Endometrial microvascular endothelial cells (primary cell): Measurements from ENCODE around the genes SMYD4 and HIC1.

GRCh38 chr17:1601173-1601687 lies 27.4 kb downstream of the SLC43A2 start:
- RAMPAGE, long total RNA = no peak

GRCh38 chr17:1617774-1618187 lies 10.9 kb downstream of the SLC43A2 start:
- RAMPAGE, long total RNA = no peak

DNA sequence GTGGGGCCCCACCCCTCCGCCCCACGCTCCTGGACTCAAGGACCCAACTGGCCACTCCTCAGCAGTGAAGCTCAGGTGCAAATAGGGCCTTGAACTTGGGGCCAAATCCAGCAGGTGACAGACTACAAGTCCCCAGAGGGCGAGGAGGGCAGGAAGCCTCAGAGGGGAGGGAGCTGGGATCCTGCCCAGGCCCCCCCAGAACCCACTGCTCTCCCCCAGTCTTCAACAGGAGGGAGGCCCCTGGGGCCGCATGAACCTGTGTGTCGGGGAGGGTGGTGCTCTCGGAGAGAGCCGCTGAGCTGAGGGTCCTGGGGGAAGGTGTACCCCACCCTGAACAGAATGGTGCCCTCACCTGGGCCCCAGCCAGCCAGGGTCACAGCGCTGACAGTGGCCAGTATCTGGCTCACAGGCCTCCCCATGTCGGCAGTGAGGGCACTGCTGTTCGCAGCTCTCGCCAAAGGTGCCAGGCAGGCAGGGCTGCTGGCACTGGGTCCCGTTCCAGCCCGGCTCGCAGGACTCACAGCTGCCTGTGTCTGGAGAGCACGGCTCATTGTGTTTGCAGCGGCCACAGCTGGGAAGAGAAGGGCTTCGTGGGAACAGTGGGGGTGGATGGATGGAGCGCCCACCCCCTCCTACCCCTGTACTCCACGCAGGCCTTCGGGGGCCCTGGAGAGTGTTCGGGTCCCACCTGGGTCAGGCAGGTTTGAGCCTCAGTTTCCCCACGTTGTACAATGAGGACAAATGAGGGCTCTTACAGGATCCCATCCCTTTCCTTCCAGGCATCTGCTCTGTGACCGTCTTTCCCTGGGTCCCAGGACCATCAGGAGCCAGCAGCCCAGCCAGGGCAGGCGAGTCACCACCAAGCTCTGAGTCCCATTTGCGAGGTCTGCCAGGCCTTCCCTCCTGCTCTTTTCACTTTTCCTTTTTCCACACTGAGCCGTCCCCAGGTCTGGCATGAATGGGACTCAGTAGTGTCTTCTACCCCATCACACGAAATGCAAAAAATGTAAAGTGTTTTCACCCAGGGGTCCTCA lies 5.1 kb downstream of the SCARF1 start:
- RAMPAGE, long total RNA = no peak

DNA sequence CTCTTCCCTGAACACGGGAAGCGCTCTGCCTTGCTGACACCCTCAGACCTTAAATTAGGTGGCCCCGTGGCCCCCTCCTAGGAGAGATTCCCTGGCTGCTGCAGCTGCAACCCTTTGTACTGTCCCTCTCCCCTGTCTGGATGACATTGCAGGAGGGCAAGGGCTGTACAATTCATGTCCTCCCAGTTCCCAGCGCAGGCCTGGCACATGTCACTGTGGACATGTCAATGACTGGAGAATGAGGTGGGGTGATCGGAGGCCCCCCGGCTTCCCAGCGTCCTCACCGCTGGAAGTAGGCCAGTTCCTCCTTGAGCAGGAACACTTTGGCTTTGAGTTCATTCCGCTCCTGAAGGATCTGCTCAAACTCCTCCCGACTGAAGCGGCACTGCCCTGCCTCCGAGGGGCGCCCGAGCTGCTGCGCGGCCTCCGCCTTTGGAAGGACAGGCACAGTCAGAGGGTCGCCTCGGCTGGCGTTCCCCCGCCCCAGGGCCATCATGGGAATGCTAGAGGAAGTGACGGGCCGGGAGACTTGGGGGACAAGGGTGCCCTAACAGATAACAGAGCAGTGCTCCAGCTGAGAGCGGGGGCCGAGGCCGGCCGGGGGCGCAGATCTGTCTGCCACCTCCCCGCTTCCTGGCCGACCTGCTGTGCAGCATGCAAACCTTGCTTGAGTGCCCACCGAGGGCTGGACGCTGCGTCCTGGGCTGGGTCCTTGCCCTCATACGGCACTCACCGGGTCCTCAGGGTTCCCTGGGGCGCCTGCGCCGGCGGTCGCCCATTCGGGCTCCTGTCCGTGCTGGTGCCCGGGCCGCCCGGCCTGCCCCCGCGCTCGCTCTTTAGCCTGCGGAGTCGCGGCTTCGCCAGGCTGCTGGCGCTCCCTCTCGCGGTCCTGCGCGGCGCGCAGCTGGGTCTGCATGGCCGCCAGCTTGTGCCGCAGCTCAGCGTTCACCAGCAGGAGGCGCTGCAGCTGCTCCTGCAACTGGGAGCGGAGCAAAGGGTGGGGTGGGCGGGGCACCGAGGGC lies 1.3 kb downstream of the RILP start:
- RAMPAGE, long total RNA = no peak

- RAMPAGE, long total RNA = no peak
Observed at GRCh38 chr17:1672857-1673655, 11.6 kb downstream of the PRPF8 start.

DNA sequence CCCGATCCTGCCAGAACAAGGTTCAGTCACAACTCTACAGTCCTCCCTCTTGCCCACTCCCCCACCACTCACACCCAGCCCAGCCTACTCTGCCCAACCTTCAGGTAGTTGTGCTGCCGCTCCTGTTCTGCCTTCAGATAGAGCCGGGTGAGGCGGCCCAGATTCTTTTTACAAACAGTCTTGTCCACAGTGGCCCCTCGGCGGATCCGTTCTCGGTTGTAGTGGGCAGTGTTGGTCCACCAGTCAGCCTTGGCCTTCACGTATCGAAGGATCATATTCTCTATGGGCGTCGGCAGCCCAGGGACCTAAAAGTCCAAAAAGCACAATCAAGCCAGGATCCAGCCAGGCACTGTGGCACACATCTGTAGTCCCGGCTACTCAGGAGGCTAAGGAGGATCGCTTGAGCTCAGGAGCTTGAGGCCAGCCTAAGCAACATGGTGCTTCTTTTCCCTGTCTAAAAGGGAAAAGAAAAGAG lies 8.2 kb downstream of the PRPF8 start:
- RAMPAGE, long total RNA = no peak

GRCh38 chr17:1681320-1682220 lies 3.1 kb downstream of the PRPF8 start:
- RAMPAGE, long total RNA = no peak

- RAMPAGE, long total RNA = no peak
Observed at GRCh38 chr17:1714028-1714812, 4.0 kb upstream of the TLCD2 start.

GRCh38 chr17:1714813-1715806 lies 4.9 kb upstream of the TLCD2 start:
- RAMPAGE, long total RNA = no peak

DNA sequence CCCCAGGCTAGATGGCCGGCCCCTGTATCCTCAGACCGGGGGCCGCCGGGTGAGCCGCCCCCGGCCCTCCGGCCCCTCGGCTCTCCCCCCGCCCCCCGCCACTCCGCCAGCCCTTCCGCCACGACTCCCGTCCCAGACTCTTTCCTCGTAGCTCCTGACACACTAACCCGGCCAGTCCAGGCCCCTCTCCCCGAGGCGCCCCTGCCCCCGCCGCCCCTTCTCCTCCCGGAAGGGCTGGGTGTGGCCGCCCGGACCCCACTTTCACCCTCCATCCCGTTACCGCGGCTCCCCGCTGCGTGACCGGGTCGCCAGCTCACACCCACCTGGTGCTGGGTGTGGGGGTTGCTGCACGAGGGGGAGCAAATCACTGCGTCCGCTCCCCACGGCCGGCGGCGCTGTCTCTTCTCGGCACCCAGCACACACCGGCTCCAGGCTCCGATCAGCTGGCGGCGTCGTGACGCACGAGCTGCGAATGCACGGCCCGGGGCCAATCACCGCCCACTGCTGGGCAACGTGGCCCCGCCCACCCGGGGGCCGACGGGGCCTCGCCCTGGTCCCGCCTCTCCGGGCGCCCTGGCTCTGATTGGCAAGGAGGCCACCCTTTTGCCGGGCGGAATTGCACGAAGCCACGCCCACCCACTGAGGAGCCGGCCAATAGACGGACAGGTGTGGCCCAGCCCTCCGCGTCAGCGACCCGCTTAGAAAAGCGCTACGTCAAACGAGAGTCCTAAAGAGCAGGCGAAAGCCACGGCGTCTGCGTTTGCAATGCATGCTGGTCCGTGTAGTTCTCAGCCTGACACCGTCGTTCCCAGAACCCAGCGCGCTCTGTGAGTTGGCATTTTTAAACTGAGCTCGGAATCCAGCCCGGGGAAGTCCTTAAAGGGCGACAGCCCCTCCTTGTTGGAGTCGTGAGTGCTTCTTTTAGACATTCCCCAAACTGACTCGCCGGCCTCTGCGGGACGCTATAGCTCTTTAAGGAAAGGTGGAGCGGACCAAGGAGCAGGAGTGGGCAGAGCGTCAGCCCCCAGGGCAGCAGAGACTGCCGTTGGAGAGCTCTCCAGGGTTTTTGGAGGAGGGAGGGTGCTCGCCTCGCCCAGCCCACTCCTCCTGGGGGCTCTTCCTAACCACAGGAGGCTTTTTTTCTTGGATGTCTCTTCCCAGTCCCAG lies 6.0 kb upstream of the TLCD2 start:
- RAMPAGE, long total RNA = start-site peak on the minus strand centred at position 416 of the sequence, 29 bp wide, 111 and 128 reads in 2 replicates

DNA sequence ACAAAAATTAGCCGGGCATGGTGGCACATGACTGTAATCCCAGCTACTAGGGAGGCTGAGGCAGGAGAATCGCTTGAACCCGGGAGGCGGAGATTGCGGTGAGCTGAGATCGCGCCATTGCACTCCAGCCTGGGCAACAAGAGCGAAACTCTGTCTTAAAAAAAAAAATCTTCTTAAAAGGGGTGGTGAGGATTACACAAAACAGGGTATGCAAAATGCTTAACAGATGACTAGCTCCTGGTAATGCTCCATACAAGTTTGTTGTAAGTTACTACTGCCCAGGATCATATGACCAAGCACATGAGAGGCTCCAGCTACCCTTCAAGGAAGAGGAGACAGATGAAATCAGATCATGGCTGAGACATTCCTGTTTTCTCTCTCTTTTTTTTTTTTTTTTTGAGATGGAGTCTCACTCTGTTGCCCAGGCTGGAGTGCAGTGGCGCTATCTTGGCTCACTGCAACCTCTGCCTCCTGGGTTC lies 2.5 kb upstream of the WDR81 start:
- RAMPAGE, long total RNA = no peak

DNA sequence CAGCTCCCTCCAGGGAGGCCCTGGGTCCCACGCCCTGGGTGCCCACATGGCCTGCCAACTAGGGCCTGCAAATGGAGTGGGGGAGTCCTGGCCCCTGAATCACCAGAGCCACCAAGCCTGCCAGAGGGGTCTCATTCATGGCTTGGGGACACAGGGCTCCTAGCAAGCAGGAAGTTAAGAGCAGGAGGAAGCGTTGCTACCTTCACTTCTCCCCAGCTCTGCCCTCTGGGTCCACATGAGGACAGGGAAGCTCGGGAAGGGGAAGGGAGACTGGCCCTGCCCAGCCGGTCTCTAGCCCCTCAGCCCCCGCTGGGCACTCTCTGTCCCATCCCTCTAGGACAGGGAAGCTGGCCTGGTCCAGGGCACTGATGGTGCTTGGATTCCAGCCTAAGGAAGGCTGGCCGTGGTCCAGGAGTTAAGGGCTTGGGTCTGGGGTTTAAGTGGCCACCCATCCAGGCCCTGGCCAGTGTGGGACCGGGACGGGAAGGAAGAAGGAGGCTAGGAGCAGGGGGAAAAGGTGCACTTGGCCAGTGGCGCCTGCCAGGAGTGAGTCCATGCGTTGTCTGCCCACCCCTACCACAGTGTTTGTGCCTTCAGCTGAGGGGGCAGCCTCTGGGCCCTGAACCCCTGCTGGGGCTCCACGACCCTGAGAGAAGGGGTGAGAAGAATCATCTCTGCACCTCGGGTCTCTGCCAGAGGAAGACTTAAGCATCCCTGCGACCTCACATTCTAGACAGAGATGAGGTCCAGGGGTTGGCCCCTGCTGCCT lies 4.7 kb upstream of the SERPINF2 start:
- RAMPAGE, long total RNA = no peak

GRCh38 chr17:1763664-1764048 lies 1.8 kb downstream of the SERPINF1 start:
- RAMPAGE, long total RNA = no peak

DNA sequence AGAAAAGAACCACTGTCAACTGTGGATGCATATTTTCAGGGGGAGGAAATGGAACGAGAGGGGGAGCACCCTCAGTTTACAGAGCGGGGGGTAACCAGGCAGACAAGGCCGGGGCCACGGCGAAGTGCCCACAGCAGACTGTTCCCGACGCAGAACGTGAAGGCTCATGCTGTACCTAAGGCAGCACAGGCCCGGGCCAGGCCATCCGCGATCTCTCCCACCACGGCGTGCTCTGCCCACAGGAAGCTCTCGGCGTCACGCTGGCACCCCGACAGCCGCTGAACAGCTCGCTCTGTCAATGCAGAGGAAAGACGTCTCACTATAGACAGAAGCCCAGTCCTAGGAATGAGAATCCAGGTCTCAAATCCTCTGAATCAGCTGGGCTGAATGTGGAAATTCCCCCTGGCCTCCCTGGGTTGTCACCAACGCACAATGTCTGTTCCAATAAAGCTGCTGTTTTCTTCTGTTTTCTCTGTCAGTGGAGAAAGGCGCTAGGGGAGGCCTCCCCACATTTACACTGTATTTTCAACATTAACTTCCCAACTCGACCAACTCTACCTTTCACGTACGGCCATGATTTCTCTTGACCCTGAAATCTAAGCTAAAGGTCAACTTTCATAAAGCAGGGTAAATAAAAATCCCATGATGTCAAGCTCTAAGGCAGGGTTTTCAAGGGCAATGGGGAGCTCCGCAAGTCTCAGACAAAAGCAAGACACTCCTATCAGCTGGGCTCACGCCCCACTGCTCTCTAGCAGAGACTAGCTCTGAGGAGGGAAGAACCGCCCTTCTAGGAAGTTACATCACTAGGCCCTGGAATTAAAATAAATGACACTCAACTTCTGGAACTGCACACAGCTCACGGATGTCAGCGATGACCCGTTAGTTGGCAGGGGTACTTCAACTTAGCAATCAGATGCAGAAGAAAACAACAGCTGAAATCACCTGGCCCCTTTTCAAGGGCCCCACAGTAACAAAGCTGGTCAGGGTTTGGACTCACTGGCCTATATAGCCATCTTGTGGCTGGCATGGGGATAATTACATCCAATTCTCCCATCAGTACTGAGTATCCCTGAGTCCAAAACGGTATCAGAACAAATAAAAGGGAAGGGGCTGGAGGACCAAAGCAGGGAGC lies 21.7 kb downstream of the SERPINF1 start:
- RAMPAGE, long total RNA = no peak

GRCh38 chr17:1829205-1830333 lies at the start of gene SMYD4:
Gene SMYD4 (minus strand): TSS chr17:1829902.
- RAMPAGE, long total RNA = start-site peak on the plus strand at chr17:1829980-1830082, 67 and 139 reads in 2 replicates

DNA sequence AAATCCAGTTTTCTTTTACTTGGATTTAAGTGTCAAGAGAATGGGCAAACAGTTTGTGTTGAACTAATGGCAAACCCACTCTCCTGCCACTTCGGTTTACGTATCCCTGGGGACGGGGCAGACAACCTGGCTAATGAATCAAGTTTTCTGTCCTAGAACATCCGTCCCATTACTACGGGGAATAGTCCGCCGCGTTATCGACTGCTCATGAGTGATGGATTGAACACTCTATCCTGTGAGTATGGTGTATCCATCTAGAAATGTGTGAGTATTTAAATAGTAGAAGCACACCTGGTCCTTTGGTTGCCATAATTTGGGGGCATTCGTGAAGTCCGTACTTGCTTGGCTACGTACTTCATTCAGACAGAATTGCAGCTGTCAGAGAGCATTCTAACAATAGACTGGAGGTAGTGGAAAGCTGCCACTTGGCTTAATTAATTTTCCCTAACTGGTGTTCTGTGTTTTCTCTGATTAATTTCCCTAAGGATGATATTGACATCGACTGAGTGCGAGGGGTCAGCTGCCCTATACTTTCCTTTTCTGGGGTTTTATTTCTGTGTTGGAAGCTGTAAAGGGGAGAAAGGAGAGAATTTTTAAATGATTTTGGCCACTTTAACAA lies 14.1 kb downstream of the RPA1 start:
- RAMPAGE, long total RNA = no peak

- RAMPAGE, long total RNA = no peak
Observed at GRCh38 chr17:1904221-1904823, 74.5 kb downstream of the RPA1 start.

GRCh38 chr17:2042157-2043128 lies 621 bp downstream of the OVCA2 start:
- RAMPAGE, long total RNA = no peak

DNA sequence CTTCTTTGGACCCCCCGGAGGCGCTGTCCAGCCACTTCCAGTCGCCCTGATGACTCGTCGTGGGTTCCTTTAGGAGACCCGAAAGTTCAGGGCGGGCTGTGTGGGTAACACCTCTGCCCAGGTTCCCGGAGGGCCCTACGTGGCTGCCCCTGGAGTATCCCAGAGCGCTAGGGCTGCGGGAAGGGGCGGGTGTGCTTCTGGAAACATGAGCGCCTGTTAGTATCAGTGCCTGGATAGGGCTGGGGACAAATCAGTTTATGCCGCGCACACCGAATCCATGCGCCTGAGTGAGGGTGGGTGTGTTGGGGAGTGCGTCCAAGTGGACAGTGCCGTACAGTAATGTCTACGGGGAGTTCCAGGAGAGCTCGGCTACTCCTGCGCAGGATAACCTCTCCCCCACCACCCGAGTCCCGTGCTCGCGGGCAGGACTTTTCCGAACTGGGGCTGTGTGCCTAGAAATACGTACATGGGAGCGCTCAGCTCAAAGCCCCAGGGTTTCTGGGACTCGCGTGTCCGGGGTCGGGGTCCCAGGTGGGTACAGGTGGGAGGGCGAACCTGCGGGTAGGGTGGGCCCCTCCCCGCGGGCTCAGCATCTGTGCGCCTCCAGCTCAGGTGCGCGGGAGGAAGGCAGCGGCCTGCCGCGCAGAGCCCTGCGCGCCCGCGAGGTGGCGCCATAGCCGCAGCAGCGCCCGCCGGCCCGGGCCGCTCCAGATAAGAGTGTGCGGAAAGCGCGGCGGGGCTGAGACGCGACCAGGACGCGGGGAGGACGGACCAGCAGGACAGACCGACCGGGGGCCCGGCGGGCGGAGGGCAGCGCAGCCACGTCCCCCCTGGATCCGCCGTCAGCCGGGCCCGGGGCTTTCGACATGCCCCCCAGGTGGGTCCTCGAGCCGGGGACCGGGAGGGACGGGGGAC lies at the start of gene HIC1:
TSS of gene HIC1 (plus strand) at position 742 of the 915 bp plus-strand sequence.
- RAMPAGE, long total RNA = no peak

- RAMPAGE, long total RNA = no peak
Observed at GRCh38 chr17:2058284-2059802, 3.9 kb downstream of the HIC1 start.